ENCODE results near the genes RDX and LAYN.

DNA sequence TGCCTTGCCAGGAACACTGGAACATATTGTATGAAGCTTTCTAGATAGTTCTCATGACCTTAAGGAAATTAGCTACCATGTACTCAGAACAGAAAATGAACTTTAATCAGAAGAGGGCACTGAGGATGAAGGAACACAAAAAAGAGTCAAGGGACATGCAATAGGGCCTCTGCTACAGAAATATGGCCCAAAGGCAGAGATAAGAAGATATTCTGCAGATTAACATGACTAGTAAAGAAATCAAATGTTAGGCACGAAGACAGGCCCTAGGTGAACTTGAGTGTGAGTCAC is 1.1 kb downstream of the CARD16 start:
- PRO-cap = no peak

DNA sequence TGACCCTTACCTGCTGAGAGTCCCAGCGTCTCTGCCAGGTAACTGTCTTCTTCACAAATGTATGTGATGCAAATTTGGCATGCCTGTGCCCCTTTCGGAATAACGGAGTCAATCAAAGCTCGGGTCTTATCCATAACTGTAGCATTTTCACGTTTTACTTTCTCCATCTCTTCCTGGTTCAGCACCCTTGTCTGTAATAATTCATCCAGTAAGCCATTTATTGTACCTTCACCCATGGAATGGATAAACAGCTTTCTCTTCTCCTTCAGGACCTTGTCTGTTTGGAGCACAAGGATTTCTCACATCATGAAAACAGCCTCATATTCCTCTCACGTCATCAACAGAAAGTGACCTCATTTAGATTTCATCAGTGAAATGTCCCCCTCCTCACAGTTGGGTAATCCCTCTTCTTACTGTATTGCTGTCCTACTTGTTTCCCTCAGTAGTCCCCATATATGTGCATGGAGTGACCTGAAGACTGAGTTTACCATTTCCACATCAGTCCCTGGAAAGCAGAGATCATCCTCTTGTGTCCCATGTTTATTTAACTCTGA is 676 bp downstream of the CARD16 start:
- PRO-cap = no peak

- PRO-cap = no peak
These were observed 61.2 kb downstream of the GUCY1A2 start for GRCh38 chr11:106956896-106957592.

- PRO-cap = no peak
These were observed 14.1 kb upstream of the ACAT1 start for GRCh38 chr11:108107003-108107841.

GRCh38 chr11:108221142-108221861 is 1.1 kb downstream of the NPAT start:
- PRO-cap = no peak

DNA sequence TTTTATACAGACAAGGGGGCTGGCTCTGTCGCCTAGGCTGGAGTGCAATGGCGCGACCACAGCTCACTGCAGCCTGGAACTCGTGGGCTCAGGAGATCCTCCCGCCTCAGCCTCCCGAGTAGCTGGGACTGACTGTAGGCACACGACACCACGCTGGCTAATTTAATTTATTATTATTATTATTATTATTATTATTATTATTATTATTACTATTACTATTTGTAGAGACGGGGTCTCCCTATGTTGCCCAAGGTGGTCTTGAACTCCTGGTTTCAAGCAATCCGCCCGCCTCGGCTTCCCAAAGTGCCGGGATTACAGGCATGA is 568 bp upstream of the POGLUT3 start:
- PRO-cap = no peak

- PRO-cap = no peak
These were observed 7.3 kb downstream of the DDX10 start for GRCh38 chr11:108672171-108672586.

DNA sequence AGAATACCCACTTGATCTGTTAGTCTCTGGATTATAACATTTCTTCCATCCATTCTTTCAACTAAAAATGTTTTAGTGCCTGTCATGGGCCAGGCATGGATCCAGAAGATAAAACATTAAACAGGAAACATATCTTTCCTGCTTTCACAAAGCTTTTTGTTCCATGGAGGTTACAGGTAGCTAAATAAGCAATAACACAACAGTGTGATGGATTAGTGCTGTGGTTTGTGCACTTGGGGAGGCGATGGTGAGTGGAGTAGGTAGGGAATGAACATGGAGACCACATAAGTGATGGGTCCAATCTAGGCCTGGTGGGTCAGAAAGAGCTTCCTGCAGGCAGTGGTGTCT is 258.6 kb downstream of the DDX10 start:
- PRO-cap = no peak

GRCh38 chr11:109707052-109707394 is 285.0 kb downstream of the C11orf87 start:
- PRO-cap = no peak

GRCh38 chr11:110237451-110237846 is 59.0 kb downstream of the RDX start:
- PRO-cap = no peak

DNA sequence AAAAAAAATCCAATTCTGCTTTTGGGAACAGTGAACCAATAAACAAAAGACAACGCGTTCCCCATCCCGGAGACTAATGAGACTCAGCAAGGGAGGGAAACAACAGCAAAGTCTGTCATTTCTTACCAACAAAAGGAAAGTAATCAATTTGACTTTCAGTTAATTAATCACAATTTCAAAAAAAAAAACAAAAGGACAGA is 2.0 kb downstream of the RDX start:
- PRO-cap = no peak

DNA sequence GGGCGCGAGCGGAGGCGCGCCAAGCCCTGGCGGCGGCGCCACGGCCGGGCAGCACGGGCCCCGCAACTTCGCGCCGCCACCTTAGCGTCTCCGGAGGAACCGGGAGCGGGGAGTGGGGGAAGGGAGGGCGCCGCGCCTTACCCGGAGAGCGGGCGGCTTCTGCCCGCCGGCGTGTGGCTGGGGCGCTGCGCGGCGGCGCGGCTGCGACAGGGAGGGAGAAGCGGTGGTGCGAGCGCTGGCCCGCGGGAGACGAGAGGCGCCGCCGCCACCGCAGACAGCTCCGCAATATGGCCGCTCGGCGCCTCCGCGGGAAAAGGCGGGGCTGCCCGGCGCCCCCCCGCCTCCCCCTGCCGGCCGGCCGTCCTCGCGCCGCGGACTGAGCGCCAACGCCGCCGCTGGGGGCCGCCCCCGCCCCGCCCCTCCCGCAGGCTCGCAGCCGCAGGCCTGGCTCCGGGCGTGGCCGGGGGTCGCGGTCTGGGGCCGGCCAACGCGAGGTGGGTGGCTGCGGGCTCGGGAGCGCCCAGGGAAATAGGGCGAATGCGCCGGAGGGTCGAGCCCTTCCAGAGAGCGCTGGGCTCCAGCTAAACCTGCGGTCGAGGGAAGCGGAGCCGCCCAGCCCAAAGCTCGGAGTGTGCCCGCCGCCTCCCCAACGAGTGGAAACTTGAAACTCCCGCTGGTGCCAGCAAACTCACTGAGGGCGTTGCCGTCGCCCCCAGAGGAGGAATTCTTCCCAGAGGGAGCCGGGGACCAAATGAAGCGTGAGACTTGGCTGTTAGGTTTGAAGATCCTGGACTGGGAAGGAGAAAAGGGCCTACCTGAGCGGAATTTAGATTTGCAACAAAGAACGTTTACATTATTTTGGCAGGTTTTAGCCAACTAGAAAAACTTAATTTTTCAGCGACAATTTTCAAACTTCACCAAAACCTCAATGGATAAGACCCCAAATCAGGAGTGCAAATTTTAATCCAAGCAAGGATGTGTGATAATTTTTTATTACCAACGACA is at the start of gene RDX:
TSS of gene RDX (minus strand) at position 289 of the 1,005 bp plus-strand sequence.
- PRO-cap = bidirectional peak, plus-strand start at position 425 of the sequence, minus-strand start at position 289 of the sequence

GRCh38 chr11:110298205-110298613 is 1.8 kb upstream of the RDX start:
- PRO-cap = no peak

DNA sequence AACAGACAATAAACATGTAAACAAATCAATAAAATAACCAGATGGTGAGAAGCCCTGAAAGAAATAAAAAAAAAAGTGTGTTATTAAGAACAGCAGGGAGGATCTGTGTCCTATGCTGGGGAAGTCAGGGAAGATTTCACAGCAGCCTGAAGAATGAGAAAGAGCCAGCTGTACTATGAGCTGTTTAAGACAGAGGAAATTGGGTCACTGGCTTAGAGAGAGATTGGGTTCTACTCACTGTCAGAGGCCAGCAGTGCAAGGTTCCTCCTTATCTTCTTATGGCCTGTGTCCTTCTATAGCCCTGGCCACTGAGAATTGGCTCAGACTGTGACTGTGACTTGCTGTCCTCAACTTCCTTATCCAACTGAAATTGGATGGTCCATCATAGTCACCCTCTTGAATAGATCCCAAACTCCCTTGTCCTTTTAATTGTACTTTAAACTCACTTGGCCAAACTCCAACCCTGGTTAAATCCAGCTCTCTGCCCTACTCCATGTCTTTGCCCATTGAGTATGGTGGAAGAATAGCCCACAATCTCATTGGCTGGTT is 54.8 kb upstream of the FDX1 start:
- PRO-cap = no peak

- PRO-cap = no peak
These were observed 68.0 kb upstream of the POU2AF2 start for GRCh38 chr11:111177512-111177891.

GRCh38 chr11:111299493-111300198 is 1.3 kb downstream of the POU2AF3 start:
- PRO-cap = no peak

- PRO-cap = no peak
These were observed 8.8 kb upstream of the LAYN start for GRCh38 chr11:111531537-111532304.

DNA sequence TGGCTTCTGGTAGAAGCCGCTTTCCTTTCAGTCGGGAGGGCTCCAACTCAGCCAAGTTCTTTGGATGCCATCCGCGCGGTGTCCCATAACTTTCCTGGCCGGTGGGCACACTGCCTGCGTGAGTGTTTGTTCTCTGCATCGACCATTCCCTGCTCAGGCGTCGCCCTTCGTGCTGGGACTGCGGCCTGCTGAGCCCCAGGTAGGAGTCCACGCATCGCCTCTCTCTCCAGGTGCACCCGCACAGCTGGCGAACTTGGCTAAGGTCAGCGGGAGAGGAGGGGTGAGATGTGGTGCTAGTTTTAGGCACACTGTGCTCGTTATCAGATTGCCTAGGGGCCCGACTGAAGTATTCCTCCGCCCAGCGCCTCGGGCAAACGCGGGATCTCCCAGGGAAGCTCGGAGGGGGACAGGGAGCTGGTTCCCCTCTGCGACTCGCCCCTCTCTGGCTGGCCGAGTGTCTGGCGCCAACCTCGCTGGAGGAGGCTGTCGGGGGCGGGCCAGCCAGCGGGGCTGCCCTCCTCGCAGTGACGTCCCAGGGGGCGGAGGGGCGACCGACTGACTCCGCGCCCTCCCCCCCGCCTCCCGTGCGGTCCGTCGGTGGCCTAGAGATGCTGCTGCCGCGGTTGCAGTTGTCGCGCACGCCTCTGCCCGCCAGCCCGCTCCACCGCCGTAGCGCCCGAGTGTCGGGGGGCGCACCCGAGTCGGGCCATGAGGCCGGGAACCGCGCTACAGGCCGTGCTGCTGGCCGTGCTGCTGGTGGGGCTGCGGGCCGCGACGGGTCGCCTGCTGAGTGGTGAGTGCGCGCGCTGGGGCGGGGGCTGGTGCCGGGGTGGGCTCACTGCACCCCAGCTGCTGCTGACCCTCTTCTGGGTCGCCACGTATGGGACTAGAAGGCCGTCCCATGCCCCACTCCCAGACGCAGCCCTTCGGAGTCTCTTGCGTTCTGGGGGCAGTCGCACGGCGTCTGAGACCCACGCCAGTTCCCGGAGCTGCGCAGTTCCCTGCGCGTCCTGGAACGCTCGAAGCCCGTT is at the start of gene LAYN:
TSS of gene LAYN (plus strand) at position 585 of the 1,031 bp plus-strand sequence.
- PRO-cap = no peak

- PRO-cap = no peak
These were observed 28.1 kb downstream of the SIK2 start for GRCh38 chr11:111630062-111631009.

DNA sequence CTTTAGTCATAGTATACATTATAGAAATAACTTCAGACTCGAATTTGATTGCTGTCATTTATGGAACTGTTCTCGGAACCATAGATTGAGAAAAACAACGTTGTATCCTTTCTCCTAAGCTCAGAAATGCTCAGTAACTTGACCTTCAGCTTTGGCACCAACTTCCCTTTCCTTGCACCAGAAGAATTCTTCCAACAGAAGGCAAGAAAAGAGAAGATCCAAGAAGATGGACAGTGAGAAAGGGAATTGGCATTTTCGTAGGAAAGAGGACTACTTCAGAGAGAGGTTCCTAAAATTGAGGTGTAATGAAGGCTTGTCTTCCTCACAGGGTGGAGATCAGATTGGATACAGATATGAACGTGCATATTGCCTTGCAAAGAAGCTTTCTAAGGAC is 51.0 kb downstream of the SIK2 start:
- PRO-cap = no peak